Neural progenitor cell (in vitro differentiated cells): ENCODE results near the gene STX3.

DNA sequence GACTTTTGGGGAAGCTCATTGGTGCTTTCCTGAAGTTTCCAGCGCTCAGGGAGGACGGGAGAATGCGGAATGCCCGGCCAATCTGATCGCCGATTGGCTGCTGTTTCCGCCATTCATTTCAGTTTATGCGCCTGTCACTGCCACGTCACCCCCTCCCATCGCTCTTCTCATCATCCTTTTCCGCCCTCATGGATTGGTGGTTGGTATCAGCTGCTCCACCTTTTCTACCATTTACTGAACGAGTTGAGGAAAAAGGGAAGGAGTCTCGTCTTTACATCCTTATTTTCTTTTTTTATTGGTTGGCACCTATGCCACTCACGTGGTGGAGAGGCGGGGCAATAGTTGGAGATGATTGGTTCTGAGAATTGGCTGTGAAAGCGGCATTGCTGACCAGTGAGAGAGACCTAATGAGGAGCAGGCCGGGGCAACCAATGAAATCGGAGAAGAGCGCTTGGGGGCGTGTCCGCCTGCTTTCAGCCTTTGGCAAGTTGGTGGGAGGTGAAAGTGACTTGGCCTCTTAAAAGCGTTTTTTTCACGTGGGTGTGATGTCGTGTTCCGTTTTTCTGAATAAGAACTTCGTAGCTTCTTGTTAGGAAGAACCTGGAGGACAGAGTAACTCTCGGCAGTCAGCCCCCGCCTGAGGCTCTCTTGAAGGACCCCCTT lies 534 bp upstream of the OSBP start:
- RAMPAGE, long total RNA = no peak

DNA sequence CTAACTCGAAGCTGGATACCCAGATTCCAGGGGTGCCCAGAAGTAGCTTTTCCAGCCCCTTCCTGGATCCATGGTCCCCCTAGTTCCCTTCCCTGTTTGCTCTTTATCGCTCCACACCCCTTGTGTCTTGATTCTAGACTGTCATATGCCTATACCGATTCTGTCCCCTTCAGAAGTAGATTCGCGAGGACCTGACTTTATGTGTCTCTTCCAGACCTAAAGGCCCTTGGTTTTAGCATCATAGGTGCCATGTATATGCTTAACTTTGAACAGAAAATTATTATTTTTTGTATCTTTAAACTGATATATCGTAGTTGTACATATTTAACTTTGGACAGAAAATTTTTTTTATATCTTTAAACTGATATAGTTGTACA lies 1.1 kb upstream of the OSBP start:
- RAMPAGE, long total RNA = no peak

DNA sequence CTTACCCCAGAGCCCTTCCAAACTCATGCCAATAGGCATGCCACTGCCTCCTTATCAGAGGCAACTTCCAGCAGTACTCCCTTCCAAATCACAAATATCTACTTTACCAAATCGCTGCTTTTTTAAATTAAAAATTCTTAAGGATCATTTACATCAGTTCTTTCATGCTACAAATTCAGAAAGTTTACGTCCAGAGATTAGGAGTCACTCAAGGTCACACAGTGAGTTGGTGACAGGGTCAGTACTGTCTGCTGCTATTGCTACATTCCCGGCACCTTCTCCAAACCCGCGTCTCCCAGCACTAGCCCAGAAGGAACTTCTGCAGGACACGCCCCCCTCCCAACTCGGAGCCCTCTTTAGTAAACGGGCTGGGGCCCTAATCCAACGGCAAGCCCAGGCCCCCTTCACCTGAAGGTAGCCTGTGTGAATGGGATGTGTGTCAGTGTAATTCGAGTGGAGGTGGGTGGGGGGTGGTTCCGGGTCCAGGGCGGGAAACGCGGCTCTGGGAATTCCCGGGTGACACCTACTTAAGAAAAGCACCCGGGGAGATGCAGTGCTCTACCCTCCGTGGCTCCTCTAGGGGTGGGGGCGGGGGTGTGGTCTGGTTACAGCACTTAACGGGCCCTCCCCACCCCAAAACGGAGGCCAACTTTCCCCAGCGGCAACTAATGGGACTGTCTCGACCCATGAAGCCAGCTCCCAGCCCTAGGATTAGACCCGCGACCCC lies 663 bp downstream of the PATL1 start:
- RAMPAGE, long total RNA = no peak

DNA sequence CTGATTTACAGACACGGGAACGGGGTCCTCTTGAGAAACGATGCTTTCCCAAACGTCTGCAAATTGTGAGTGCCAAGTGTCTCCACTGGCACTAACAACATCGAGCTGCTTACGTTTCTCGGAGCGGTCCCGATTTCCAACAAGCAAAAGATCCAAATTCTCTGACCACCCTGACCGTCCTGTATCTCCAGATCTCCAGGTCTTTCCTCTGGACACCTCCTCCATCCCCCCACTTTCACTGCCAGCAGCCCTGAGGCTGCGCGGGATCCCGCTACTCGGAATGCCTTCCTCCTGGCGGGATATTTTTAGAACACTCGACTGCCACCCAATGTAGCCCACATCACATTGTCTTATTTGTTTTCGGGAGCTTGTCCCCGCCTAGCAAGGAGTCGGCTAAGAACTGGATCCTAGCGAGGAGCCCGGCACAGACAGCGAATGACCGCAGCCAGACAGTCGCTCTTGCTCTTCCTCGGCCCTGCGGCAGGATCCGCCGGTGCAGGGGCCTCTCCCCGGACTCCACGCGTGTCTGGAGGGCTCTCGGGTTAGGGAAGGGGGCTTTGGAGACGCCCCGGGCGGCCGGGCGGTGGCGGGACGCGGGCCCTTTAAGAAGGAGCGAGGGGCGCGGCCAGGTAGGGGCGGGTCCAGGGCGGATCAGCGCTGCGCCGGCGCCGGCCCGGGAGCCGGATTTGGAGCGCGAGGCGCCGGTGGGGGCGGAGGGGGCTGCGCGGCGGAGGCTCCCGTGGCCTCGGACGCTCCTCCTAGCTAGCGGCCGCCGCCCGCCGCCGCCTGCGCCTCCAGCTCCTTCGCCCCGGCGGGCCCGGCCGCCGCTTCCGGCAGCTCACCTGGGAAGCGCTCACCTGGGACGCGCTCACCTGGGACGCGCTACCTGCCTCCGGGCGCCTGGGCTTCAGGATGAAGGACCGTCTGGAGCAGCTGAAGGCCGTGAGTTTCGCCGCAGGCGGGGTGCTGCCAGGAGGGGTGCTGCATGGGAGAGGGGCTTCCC lies at the start of gene STX3:
STX3 (plus strand) TSS at position 683 of the 1,003 bp plus-strand sequence.
- RAMPAGE, long total RNA = no peak

- RAMPAGE, long total RNA = no peak
These were observed 17.0 kb downstream of the STX3 start for GRCh38 chr11:59772104-59772718.

- RAMPAGE, long total RNA = no peak
These were observed 19.9 kb downstream of the STX3 start for GRCh38 chr11:59775042-59775558.

DNA sequence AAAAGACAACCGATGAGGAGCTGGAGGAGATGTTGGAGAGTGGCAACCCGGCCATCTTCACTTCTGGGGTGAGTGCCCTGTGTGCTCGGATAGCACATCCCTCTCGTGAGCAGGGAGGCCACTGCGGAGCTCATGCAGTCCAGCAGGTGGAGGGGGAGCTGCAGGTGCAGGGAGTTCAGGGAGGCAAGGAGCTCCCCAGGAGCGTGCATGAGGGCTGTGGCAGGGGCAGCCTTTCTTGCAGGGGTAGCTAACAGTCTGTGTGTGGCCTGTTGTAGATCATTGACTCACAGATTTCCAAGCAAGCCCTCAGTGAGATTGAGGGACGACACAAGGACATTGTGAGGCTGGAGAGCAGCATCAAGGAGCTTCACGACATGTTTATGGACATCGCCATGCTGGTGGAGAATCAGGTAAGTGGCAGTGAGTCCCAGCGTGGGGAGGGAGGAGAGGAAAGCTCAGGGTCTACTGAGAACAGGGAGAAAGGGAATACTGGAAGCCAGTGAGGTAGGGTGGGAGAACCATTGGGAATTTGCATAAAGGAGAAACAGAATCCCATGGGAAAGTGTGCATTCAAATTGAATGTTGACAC lies 17.4 kb downstream of the MRPL16 start:
- RAMPAGE, long total RNA = no peak

DNA sequence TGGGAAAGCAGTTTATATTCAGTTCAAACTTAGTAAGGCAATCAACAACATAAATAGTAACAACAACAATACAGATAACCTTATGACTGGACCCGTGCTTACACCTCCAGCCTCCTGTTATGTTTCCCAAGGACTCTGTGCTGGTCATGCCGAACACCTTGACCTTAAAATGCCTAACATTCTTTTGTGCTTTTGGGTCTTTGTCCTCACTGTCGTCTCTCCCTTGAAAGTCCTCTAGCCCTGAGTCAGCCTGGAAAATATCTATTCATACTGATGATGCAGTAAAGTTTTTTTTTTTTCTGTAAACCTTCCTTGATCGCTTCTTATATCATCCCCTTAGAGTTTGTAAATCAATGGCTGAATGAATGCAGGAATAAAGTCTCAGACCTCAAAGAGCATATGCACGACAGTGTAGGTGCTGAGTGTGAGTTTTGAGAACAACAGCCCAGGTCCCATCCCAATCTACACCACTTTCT lies 8.9 kb downstream of the TCN1 start:
- RAMPAGE, long total RNA = no peak

DNA sequence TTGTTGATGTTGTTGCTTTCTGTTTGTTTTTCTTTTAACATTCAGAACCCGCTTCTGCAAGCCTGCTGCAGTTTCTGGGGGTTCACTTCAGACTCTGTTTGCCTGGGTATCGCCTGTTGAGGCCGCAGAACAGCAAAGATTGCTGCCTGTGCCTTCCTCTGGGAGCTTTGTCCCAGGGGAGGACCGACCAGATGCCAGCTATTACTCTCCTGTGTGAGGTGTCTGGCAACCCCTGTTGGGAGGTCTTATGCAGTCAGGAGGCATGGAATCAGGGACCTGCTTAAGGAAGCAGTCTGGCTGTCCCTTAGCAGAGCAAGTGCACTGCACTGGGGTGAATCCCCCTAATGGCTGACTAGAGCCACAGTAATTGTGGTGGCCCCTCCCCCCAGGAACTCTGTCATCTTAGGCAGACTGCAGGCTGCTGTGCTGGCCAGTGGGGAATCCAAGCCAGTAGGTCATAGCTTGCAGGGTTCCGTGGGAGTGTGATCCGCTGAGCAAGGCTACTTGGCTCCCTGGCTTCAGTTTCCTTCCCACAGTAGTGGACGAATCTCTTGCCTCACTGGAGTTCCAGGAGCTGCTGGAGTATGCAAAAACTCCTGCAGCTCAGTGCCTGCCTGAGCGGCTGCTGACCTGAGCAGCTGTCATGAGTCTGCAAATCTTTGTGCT lies 13.0 kb downstream of the OOSP3 start:
- RAMPAGE, long total RNA = no peak

- RAMPAGE, long total RNA = no peak
These were observed 10.7 kb upstream of the MS4A6A start for GRCh38 chr11:60193501-60194081.

GRCh38 chr11:60285324-60285792 lies 4.9 kb downstream of the MS4A4A start:
- RAMPAGE, long total RNA = no peak

GRCh38 chr11:60310493-60311142 lies 16.4 kb upstream of the MS4A6E start:
- RAMPAGE, long total RNA = no peak

DNA sequence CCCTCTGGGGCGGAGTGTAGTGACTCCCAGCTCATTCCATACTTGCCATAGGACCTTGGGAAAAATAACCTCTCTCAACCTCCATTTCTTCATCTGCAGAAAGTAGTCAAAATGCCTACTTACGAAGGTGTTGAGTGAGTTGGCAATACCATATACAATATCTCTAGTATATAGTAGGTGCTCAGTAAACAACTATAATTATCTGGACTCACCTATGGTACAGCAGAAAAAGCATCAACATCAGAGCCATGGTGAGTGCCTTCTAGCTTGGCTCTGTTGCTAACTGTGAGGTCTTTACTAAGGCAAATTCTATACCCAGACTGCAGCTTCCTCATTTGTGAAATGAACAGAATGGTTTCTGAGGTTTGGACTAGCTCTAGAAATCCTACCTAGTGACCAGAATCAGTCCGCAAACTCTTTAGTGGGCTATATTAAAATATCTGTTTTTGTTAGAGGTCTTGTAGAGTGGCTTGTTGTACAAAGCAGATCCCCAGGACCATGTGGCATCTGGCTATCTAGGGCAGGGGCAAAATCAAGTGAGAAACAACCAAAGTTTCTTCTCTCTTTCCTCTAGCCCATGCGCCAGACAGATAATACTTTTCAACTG lies 3.7 kb downstream of the MS4A1 start:
- RAMPAGE, long total RNA = no peak

- RAMPAGE, long total RNA = no peak
These were observed 13.5 kb upstream of the MS4A12 start for GRCh38 chr11:60479033-60479475.

DNA sequence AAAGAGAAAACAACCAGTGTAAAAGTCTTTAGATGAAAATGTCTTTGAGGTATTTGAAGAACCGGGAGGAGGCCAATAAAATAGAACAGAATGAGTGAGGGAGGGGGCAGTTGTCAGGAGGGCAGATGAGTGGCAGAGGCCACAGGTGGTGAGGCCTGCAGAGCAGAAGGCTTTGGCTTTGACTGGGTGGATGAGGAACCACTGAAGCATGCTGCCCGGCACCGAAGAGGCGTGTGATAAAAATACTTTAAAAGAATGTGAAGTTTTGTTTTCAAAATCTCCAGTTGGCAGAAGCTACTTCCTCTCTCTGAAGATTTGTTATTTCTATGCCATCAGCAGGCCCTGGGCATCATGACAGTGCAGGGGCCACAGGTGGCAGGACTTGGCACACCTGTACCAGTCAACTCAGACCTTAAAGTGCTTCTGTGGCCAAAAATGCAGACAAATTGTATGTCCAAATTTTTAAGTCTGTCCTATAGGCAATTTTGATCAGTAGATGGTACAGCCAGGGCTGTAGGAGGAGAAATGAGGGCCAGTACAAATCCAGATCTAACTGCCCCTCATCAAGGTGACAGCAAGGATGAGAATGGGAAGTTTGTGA lies 6.4 kb downstream of the MS4A12 start:
- RAMPAGE, long total RNA = no peak

DNA sequence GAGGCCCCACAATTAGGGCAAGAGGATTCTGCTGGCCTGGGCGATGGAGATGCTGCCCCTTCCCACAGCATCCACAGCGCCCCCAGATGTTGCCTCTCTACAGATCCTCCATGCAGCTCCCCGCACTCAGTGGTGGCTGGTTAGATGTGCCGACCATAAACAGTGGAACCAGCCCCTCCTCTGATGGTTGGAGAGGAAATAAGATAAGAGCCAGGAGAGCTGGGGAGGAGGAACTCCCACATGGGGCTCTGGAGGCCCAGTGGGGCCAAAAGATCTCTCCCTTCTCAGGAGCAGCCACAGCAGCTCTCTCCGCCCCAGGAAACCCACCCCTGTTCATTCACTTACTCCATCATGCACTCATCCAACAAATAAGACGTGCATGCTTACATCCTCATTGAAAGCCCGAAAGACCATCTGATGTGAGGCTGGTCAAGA lies 1.6 kb downstream of the PTGDR2 start:
- RAMPAGE, long total RNA = no peak

DNA sequence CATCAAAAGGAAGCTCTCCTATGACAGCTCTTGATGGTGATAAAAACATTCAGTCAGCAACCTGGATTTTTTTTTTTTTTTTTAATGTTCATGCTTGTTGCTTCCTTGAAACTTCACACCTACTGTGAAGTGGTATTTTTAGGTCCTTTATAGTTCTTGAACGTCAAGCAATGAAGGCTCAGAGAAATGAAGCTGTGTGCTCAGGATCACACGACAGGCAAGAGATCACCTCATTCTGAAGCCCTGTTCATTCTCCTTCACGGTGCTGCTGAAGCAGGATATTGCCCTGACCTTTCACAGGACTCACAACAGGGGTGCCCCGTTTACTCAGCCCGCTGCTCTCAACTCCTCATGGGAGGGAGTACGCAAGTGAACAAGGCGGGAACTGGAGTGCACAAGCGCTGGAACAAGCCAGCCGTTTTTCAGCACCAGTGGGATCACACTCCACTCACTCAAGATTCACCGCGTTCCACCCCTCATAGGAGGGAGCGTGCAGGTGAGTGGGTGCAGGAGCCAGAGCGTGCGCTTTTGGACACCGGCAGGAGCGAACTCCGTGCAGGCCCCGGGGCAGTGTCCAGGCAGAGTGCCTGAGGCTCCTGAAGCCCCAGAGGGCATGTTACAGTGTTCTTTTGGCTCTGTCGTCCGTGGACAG lies 1.5 kb upstream of the TMEM109 start:
- RAMPAGE, long total RNA = no peak

GRCh38 chr11:60914610-60915259 lies 777 bp downstream of the TMEM109 start:
- RAMPAGE, long total RNA = no peak

DNA sequence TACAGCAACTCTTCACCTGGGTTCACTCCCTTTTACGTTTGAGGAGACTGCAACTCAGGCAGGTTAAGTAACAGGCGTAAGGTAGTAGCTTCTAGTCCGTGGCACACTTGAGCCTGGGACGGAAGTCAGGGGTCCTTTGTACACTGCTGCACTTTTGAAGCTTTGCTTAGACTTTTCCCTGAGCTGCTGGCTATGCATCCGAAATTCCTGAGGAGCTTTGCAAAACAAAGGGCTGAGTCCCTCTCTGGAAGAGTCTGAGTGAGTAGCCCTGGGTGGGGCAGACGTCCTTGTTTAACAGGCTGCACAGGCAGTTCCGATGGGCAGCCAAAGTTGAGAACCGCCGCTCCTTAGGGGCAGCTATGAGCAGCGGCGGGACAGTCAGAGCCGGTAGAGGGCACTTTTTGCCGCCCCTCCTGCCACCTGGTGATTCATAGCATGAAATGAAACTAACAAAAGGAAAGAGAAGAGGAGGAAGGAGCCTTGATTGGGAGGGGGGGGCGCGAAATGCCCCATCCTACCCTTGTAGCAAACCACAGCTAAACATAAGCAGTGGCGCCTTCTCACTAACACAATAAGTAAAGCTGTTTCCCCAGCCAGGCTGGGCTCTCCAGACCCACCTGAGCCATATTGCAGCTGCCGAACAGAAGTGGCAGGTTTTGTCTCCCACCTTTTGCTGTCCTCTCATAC lies 1.4 kb downstream of the TMEM109 start:
- RAMPAGE, long total RNA = no peak

DNA sequence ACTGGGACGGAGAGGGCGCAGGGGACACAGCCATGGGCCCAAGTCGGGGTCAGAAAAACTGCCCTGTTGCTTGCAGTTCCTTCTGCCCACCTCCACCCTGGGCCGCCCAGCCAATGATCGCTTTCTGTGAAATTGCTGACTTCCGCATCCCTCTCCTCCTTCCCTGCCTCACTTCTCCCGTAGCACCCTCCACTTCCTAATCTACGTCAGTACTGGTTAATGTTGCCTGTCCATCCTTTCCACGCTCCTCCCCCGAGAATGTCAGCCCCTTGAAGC lies 9.5 kb downstream of the TMEM132A start:
- RAMPAGE, long total RNA = no peak